Measurements from ENCODE around the genes PPP1R2C and RBM10.

GRCh38 chrX:42777881-42778598 is at the start of gene PPP1R2C:
Gene PPP1R2C (minus strand): TSS chrX:42778163.
- RRBS, result 93% methylated on average over 6 of the region's 48 CpGs

- RRBS, result no CpG with 5 or more reads among the region's 5 CpGs
Measured at GRCh38 chrX:43703009-43703569, 47.0 kb downstream of the MAOA start.

DNA sequence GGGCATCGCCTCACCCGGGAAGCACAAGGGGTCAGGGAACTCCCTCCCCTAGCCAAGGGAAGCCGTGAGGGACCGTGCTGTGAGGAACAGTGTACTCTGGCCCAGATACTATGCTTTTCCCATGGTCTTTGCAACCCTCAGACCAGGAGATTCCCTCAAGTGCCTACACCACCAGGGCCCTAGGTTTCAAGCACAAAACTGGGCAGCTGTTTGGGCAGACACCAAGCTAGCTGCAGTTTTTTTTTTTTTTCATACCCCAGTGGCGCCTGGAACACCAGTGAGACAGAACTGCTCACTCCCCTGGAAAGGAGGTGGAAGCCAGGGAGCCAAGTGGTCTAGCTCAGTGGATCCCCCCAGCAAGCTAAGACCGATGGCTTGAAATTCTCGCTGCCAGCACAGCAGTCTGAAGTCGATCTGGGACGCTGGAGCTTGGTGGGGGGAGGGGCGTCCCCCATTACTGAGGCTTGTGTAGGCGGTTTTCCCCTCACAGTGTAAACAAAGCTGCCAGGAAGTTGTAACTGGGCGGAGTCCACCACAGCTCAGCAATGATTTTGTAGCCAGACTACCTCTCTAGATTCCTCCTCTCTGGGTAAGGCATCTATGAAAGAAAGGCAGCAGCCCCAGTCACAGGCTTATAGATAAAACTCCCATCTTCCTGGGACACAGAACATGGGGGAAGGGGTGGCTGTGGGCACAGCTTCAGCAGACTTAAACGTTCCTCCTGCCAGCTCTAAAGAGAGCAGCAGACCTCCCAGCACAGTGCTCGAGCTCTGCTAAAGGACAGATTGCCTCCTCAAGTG is 90.3 kb downstream of the EFHC2 start:
- RRBS, result no CpG with 5 or more reads among the region's 14 CpGs

GRCh38 chrX:44542150-44542480 is 544 bp downstream of the FUNDC1 start:
- RRBS, result no CpG with 5 or more reads among the region's 2 CpGs

GRCh38 chrX:44937689-44938540 is 64.9 kb downstream of the KDM6A start:
- RRBS, result no CpG with 5 or more reads among the region's 6 CpGs

- RRBS, result no CpG with 5 or more reads among the region's 7 CpGs
Measured at GRCh38 chrX:45062934-45063653, 137.6 kb downstream of the DIPK2B start.

DNA sequence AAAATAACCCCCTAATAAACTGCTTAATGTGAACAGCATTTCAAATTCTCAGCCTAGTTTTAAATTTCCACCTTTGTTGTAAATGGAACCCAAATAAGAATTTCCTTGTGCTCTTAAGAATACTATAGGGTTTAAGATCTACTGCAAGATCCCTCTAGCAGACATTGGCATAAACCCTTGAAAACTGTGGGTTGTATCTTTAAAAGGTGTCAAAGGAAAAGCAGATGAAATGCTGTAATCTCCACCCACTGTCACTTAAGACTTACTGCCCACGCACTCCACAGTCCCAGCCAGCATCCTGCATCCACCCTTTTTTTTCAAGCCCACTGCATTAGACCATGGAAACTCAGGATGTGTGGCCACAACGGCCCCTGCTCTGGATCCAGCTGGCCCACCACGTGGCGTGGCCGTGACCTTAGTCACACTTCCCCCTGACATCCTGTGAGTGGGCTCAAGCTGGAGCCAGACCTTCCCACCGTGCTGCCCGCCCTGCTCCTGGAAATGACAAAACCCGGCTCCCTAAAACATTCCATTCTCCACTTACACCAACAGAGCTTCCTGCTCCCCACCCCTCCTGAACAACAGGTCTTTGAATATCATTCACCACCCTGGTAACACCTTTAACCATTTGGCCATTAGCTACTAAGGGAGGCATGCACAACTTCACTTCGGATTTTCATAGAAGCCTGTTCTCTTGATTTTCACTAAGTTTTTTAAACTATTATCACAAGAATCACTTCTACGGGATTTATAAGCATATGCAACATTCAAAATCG is 588.2 kb upstream of the DIPK2B start:
- RRBS, result no CpG with 5 or more reads among the region's 11 CpGs

DNA sequence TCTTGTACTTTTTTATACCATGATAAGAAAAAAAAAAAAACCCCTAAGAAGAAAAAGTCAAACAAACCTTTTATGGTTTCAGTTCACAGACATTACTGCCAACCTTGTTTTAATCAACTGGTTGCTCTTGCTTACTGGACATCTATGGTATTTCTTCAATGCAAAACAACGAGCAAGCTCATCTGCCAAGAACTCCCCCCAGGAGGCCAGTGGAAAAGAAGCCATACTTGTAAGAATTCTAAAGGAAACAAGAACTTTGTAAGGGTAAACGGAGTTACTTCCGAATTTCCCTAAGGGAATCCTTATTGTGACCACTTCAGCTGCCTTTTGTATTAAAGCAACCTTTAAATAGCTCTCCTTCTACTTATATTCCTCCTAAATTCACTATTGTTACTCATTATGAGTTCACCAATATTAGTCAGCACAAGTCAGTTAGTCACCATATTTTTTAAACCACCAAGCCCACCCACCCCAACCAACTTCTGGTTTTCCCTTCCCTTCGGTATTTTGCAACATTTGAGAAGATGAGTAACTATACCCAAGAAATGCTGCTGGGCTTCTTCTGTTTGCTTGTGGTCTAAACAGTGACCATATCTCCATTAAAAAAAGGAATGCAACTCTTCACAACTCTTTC is 602.8 kb upstream of the DIPK2B start:
- RRBS, result no CpG with 5 or more reads among the region's 4 CpGs

DNA sequence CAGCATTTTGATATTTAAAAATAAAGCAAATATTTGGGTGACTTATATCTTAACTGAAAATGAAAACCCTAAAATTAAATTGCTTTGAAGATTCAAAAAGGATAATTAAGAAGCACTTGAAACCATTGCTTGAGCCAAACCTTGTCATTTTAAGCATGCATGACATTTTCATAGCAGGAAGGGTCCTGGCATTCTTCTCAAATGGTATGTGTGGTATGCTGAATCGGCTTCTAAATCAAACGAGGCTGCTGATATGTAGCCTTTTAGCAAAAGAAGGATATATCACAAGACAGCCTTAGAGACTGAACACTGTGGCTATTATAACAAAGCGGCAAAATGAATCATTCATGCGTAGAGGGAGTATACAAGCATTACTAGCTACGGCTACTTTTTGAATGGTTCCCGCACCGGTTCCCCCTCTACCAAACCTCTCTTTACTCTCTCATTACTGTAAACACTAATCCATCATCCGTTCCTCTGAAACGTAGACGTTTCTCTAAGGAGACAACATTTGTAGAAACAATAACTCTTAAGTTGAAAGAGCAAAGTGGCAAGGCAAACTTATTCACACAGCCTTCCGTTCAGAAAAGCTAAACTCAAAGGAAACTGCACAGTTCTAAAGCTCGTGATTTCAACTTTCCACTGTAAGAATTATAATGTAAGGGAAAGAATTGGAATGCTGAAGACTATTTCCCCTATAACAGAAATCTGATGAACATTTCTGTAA is 607.4 kb upstream of the DIPK2B start:
- RRBS, result no CpG with 5 or more reads among the region's 12 CpGs

DNA sequence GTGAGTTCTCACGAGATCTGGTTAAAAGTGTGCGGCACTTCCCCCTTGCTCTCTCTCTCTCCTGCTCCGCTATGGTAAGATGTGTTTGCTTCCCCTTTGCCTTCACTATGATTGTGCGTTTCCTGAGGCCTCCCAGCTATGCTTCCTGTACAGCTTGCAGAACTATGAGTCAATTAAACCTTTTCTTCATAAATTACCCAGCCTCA is 53.1 kb downstream of the CHST7 start:
- RRBS, result no CpG with 5 or more reads among the region's 4 CpGs

GRCh38 chrX:46649320-46650129 is 76.0 kb downstream of the CHST7 start:
- RRBS, result no CpG with 5 or more reads among the region's 6 CpGs

- RRBS, result no CpG with 5 or more reads among the region's 5 CpGs
Measured at GRCh38 chrX:46754346-46755191, 4.3 kb downstream of the SLC9A7 start.

DNA sequence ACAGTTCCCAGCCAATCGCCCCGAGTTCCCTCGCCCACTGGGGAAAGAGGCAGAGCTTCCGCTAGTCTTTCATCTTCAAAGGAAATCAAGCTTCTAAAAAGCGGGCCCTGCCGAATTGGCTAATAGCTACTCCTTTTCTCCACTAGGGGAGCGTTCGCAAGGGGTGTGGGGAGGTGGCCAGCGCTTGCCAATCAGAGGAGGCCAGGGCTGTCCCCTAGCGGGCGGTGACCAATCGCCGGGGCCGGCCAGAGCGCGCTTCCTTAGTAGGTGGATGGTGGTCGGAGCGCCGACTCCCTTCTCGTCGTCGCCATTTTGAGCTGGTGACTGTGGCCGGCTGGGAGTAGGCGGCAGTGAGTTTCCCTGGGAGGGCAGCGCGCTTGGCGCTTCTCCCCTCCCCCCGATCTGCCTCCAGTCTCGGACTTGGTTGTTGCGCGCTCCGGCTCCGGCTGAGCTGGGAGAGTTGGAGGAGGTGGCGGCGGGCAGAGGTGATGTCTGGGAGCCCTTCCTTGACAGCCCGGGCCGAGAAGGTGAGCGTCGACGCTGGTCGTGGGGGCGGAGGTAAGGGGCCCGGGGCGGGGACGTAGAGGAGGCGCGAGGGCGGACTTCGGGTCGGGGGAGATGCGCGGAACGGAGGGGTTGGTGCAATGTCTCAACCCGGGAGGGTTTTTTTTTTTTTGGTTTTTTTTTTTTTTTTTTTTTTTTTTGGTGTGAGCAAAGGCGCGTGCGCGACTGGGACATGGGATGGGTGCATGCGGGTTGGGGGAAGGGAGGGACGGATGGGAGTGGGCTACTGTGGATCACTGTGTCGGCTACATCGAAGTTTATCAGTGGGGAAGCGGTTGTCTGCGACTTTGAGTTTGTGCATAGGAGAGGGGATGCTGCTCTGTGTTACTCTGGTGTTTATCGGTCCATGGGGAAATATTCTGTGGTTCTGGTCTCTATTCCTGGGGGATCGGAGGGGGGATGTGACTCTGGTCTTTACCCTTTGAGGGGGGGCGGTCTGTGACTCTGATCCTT is at the start of gene RBM10:
Gene RBM10 (plus strand): TSS at position 263 of the 1,017 bp plus-strand sequence.
- RRBS, result 3% methylated on average over 28 of the region's 67 CpGs

DNA sequence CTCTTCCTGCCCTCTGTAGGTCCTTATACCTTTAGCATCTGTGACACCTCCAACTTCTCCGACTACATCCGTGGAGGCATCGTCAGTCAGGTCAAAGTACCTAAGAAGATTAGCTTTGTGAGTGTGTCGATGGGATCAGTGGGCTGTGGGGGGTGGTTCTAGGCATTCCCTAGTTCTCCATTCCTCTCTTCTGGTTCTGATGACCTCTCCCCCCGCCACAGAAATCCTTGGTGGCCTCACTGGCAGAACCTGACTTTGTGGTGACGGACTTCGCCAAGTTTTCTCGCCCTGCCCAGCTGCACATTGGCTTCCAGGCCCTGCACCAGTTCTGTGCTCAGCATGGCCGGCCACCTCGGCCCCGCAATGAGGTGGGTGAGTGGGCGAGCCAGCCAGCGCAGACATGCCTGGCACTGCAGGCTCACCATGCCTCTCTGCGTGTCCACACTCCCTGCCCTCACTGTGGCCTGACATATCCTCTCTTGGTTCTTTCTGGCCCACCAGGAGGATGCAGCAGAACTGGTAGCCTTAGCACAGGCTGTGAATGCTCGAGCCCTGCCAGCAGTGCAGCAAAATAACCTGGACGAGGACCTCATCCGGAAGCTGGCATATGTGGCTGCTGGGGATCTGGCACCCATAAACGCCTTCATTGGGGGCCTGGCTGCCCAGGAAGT is 8.6 kb downstream of the UBA1 start:
- RRBS, result no CpG with 5 or more reads among the region's 18 CpGs

GRCh38 chrX:47203465-47203753 is 9.8 kb downstream of the UBA1 start:
- RRBS, result no CpG with 5 or more reads among the region's 7 CpGs

DNA sequence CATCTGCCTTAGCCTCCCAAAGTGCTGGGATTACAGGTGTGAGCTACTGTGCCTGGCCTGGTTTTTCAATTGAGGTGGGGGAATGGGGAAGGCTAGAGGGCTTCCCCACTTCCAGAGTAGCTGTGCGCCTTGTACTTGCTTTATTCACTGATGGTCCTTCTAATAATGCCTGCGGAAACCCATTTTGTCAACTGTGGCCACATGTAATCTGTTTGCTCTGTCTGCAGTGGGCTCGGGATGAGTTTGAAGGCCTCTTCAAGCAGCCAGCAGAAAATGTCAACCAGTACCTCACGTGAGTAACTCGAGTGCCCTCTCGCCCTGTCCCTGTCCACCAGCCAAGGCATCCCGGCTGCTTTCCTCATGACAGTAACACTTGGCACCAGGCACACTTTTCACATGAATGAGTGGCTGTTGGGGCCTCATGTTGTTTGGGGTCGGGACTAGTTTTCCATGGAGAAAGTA is 9.1 kb upstream of the CDK16 start:
- RRBS, result no CpG with 5 or more reads among the region's 8 CpGs

- RRBS, result no CpG with 5 or more reads among the region's 7 CpGs
Measured at GRCh38 chrX:47297585-47298322, 64.9 kb downstream of the USP11 start.

- RRBS, result no CpG with 5 or more reads among the region's 15 CpGs
Measured at GRCh38 chrX:47645248-47646128, 4.9 kb downstream of the ELK1 start.

GRCh38 chrX:47749047-47749480 is 87.6 kb upstream of the ZNF81 start:
- RRBS, result no CpG with 5 or more reads among the region's 4 CpGs

Measured in HL-60 (cell line).